Umbilical cord (tissue), 2 donors: Measurements from ENCODE around the gene PPP2R5A.

DNA sequence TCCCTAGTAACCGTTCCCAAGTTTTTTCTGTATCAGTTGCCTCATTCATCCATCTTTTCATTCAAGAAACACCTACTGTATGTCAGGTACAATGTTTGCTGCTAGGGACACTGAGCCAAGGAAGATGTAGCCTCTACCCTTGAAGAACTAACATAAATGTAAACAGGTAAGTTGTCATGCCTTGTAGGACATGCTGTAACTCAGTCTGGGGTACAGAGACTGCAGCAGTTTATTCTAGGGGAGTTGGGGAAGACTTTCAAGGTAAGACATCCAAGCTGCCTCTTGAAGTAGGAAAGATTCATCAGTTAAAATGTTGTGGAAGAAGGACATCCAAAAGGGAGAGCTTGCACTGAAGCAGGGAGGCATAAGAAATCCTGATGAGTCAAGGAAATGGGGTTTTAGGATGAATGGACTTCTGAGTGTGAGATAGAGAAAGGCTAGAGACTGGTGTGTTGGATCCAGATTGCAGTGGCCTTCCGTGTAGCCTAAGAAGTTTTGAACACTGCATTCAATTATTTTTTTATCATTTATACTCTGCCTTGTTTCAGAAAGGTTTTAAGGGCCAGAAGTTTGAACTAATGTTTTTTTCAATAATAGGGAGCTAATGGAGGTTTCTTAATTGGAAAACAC is 39.8 kb downstream of the TRAF5 start:
- RAMPAGE, long total RNA: no peak

DNA sequence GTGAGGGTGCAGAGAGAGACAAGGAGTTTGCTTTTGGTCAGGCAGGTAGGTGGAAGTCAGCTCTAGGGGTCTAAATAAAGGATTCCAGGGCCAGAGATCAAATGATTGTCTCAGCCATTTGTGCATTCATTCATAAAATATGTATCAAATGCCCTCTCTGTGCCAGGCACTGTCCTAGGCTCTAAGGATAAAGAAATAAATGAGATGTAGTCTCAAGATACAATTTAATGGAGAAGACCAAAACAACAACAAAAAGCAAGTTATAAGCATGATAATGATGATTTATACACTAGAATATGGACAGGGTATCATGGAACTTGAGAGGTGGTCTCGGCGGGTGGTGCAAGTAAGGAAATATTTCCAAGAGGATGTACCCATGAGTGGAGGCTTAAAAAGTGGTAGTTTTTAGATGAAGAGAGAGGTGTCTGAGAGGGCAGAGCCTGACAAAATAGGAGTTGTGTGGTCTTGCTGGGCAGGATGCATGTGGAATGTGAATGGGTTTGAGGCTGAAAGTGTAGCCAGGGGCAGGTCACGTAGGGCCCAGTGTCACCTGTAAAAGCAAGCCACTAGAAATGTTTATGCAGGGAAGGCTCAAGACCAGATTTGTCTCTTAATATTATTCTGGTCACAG is 41.2 kb downstream of the TRAF5 start:
- RAMPAGE, long total RNA: no peak

GRCh38 chr1:211521239-211521982 is 29.4 kb upstream of the RD3 start:
- RAMPAGE, long total RNA: no peak

- RAMPAGE, long total RNA: no peak
Observed at GRCh38 chr1:211538416-211538789, 40.6 kb downstream of the SLC30A1 start.

GRCh38 chr1:211613140-211613916 is 34.4 kb upstream of the SLC30A1 start:
- RAMPAGE, long total RNA: no peak

DNA sequence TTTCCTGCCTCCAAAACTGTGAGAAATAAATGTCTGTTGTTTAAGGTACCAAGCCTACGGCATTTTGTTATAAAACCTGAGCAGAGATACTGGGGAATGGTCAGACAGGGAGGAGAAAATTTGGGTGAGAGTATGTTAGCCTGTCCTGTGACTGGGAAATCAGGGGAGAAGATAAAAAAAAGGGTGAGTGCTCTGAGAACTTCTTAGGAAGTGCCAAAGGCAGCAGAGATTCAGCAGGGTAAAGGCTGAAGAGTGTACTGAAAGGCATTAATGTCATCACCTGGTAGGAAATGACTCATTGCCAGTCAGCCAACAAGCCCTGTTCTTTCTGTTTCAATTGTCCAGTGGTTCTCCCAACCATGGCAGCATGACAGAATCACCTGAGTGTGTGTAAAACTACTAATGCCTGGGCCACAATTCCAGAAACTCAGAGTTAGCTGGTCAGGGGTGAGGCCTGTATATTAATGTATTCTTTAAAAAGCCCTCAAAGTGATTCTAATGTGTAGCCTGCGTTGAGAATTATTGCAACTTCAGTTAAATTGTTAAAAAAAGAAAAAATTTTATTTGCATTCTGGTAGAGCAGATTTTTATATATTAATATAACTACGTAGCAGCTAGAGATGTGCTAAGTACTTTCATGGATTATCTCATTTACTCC is 83.5 kb downstream of the INTS7 start:
- RAMPAGE, long total RNA: no peak

DNA sequence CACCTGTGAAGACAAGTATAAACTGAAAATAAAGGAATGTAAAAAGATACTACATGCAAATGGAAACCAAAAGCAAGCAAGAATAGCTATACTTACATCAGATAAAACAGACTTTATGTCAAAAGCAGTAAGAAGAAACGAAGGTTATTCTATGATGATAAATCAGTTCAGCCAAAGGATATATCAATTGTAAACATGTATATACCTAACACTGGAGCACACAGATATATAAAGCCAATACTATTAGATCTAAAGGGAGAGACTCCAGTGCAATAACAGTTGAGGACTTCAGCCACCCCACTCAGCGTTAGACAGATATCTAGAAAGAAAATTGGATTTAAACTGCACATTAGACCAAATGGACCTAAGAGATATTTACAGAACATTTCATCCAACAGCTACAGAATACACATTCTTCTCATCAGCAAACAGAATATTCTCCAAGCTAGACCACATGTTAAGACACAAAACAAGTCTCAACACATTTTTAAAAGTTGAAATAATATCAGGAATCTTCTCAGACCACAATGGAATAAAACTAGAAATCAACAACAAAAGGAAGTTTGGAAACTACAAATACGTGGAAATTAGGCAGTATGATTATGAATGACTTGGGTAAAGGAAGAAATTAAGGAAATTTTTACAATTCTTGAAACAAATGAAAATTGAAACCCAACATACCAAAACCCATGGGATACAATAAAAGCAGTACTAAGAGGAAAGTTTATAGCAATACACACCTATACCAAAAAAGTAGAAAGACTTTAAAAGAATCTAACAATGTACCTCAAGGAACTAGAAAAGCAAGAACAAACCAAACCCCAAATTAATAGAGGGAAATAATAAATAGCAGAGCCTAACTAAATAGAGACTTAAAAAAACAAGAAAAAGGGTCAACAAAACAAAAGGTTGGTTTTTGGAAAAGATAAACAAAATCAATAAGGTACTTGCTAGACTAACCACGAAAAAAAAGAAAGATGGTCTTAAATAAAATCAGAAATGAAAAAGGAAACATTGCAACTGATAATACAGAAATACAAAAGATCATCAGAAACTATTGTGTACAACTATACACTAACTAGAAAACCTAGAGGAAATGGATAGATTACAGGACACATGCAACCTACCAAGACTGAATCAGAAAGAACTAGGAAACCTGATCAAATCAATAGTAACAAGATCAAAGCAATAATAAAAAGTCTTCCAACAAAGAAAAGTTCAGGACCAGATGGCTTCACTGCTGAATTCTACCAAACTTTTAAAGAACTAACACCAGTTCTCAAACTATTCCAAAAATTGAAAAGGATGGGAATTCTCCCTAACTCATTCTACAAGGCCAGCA is 22.8 kb downstream of the DTL start:
- RAMPAGE, long total RNA: no peak

DNA sequence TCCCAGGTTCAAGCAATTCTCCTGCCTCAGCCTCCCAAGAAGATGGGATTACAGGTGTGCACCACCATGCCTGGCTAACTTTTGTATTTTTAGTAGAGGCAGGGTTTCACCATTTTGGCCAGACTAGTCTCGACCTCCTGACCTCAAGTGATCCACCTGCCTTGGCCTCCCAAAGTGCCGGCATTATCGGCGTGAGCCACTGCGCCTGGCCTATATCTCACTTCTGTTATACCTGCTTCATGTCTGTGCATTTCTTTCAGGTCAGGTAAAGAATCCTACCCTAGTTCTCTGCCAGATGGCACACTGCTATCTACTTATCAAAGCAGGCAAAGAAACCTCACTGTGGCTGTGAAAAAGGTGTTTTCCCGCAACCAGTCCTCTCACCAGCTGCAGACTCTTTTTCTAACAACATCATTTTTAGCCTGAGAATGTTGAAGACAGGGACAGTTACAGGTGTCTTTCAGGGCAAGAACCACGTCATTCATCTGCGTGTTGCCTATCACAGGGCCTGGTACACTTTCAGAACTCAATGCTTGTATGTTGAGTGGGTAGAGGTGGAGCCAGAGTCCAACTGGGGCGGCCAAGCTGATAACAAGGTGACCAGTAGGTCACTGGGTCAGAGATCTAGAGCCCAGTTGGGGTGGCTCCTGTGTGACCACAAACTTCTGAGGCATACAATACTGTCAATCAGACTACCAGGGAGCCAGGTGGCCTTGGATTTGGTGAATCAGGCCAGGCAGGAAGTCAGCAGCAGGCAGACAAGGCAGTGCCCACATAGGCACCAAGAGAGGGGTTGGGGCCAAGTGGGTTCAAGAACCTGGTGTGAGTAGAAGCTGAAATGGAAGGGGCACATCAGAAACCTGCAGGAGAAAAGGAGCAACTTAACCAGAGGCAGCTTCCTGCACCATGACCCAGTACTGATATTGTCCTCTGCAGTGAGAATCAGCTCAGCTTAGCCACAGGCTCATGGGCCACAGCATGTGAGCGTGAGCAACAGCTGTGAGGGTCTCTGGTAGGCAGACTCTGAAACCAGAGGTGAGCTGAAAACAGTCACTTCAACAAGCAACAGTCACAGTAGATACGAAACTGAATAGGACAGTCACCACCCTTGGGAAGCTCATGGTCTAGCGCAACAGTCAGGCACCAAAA is 123.5 kb downstream of the DTL start:
- RAMPAGE, long total RNA: no peak

DNA sequence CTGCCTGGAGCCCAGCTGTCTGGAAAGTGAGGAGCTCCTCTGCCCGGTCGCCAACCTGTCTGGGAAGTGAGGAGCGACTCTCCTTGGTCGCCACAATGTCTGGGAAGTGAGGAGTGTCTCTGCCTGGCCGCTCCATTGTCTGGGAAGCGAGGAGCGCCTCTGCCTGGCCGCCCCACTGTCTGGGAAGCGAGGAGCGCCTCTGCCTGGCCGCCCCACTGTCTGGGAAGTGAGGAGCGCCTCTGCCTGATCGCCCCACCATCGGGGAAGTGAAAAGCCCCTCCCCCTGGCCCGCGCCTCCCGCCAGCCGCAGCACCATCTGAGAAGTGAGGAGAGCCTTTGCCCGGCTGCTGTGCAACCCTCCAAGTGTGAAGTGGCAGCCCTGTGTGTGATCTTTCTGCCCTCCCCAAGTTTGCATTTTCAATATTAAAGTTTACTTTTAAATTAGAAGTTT is 95.1 kb upstream of the PPP2R5A start:
- RAMPAGE, long total RNA: no peak

DNA sequence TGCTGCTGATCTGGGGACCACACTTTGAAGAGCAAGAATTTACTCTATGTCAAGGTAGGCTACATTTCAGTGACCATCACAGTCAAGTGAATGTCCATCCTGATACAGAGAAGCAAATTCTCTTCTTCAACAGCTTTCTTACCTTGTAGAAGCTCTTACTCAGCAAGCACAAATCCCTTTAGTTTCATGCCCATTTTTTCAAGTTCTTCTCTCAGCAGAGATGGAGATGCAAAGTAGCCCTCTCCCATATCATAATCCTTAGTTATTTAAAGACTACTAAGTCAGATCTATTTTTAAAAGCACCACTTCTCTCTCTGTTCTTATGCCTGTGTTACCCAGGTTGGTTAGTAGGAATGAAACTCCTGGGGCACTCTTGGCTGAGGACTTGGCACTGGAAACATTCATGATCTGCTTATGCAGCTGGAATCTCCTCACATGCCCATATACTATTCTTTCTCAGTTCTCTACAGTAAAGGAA is 52.0 kb upstream of the PPP2R5A start:
- RAMPAGE, long total RNA: no peak

- RAMPAGE, long total RNA: no peak
Observed at GRCh38 chr1:212261468-212261882, 23.7 kb upstream of the PPP2R5A start.

GRCh38 chr1:212285314-212285990 is at the start of gene PPP2R5A:
Gene PPP2R5A (plus strand): TSS chr1:212285410.
- RAMPAGE, long total RNA: no peak

DNA sequence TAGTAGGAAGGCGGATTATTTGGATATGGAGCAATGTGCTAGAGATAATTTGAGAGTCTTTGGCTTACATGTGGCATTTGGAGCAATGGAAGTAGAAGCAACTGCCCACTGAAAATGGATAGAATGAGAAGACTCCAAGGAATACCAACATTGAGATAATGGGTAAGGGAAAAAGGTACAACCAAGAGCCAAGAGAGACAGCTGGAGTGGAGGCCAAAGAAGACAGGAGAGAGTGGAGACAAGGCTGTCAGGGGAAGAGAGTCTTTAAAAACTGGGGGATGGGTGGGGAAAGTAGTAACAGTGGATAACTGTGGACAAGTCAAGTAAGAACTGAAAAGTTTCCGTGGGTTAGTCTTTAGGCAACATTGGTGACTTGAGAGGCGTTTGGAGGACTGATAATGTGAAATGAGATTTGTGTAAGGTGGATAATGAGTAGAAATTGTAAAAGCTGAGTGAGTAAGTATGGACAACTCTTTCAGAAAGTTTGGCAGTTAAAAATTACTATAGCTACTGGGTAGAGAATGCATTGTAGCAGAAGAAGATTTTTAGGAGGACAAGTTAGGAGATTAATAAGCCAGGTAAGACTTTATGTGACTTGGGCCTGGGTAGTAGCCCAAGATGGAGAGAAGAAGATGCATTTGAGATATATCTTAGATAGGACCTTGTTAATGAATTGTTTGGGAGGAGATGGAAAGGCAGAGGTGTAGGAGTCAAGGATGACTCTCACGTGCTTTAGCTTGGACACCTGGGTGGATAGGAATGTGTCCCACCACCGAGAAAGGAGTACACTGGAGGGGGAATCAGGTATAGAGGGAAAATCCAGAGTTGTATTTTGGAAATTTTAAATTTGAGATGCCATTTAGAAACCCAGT is 10.5 kb downstream of the PPP2R5A start:
- RAMPAGE, long total RNA: no peak

GRCh38 chr1:212356263-212357522 is 58.0 kb downstream of the PACC1 start:
- RAMPAGE, long total RNA: no peak

GRCh38 chr1:212469899-212470554 is 37.3 kb downstream of the NENF start:
- RAMPAGE, long total RNA: no peak

DNA sequence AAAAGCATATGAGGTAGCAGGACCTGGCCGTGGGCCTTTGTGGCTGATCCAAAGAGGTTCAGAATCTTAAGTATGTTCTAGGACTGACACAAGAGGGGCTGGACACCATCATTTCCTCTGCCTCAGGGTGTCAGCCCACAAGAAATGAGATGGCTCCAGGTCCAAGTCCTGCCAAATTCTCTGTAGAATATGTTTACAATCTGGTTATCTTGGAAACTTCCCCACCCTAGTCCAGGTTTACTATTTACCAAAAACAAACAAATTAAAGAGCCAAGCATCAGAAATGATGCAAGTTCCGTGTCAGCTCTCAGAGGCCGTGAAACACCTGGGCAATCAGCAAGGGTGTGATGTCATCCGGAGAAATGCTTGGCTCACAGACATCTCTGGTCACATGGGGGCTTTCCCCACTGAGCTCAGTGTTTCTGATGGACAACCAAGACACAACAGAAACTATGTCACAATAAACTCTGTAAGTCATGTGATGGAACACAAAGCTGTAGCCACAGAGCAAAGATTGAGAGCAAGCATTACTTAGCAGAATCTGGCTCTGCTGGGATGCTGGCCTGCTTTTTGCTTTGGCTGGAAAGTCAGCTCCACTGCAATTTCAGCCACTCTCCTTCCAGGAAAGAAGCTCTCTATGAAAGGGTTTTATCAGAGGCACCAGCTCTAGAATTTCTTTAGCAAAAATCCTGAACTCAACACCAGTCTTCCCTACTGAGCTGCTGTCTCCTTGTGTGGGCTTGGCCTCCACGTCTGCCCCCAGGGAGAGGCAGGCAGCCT is 55.8 kb downstream of the NENF start:
- RAMPAGE, long total RNA: no peak

GRCh38 chr1:212518344-212519388 is 85.9 kb downstream of the NENF start:
- RAMPAGE, long total RNA: no peak

DNA sequence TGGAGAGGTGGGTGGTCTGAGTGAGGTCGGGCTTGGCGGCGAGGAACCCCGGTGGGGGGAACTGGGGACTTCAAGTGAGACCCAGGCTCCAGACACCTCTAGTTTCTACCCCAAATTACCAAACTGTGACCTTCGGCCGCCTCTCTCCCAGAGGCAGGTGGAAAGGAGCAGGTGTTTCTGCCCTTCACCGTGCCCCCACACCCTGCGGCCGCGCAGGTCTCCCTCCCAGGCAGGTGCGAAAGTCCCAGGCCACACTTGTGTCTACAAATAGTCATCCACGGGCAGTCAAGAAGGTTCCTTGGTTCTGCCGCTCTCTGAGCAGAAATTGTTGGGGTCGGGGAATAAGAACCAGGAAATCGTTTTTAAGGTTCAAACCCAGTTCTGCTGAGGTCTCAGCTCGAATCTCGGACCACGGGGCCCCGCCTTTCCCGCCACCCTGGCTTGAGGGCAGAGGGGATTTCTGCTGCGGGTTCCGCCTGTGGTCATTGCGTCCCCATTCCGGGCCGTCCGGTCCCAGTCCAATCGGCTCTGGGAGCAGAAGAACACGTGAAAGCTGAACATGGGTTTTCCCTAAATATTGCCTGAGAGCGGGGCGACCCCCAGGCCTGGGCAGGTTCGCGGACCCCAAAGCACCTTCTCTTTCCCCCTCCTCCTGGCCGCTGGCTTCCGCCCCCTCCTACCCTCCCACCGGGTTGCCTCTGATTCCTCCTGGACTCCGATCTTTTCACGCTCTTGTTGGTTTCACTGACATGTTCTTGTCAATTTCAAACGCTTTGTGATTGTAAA is 1.2 kb upstream of the ATF3 start:
- RAMPAGE, long total RNA: no peak

DNA sequence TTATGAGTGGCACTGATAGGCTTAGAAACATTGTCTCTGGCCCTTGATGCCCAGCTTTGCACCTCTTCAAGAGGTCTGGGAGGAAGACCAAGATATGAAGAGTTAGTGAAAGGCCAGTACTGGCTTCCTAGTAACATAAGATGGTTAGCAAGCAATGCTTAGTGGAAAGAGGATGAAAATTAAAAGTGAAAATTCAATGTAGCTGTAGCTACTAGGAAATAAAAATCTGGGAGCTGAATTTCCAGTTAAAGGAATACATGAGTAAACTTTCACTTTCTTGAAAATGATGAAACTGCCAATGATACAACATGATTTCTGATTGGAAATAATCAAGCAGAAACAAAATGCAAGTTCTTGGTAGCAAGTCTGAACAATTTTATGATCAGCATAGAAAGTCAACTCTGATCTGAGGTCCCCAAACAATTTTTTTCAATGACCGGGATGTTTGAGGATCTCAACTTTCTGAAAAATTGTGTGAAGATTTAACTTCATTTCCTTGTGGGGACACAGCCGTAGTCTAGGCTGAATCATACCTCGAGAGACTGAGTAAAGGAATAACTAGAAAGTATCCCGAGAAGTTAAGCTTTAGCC is 3.1 kb downstream of the ATF3 start:
- RAMPAGE, long total RNA: no peak

- RAMPAGE, long total RNA: start-site peak on the plus strand at chr1:212615024-212615223, 240 and 22 reads in 2 replicates
Observed at GRCh38 chr1:212614679-212615299, 6.2 kb downstream of the ATF3 start.